Zone of skin (tissue), 1 donor: ENCODE measurements around the genes TRIM13 and UTP14C.

DNA sequence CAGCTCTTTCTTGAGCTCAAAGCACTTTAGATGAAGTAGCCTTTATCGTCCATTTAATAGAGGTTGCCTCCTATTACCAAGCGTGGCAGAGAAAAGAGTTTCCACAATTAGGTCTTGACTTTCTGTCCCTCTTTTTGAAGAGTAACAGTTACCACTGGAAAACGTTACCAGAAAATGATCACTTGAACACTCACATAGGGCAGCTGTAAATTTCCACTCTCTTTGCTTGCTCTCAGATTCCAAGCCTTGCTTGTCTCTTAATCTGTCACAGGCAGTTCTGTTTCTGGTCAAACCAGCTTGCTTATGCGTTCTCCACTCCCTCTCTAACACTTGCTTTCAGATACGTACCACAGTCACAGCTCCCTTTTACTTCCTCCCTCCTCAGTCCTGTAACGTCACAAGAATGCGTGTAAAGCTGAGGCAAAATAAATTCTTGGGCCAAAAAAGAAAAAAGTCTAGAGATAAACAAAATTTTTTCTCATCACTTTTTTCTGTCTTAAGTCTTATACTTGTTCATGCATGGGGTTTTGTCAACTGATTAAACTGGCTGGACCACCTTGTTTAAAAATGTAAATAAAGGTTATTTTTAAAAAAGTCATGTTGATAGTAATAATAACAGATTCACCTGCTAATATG lies 42.5 kb downstream of the CAB39L start:
- RRBS: no CpG with 5 or more reads among the region's 7 CpGs

DNA sequence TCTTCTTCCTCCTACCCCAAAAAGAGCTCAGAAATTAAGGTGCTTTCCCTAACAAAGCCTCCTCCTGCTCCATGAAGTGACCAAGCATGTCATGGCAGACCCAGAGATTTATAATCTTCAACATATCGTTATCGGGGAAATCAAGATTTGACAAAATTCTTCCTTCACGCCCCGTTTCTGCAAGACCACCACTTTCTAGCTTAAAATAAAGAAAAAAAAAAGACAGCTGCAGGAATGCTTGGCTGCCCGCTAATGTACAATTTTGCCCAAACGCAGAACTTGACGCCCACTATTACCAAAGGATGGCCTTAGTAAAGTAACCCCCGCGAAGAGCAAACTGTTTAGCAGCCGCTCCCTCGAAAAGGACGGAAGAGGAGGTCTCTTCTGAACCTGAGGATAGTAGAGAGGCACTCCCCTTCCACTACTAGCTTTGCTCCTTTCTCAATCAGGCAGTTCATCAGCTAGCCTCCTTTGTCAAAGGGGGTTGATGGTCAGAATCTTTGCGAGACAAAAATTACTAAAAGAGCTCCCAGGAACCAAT lies 665 bp downstream of the CAB39L start:
- RRBS: no CpG with 5 or more reads among the region's 13 CpGs

DNA sequence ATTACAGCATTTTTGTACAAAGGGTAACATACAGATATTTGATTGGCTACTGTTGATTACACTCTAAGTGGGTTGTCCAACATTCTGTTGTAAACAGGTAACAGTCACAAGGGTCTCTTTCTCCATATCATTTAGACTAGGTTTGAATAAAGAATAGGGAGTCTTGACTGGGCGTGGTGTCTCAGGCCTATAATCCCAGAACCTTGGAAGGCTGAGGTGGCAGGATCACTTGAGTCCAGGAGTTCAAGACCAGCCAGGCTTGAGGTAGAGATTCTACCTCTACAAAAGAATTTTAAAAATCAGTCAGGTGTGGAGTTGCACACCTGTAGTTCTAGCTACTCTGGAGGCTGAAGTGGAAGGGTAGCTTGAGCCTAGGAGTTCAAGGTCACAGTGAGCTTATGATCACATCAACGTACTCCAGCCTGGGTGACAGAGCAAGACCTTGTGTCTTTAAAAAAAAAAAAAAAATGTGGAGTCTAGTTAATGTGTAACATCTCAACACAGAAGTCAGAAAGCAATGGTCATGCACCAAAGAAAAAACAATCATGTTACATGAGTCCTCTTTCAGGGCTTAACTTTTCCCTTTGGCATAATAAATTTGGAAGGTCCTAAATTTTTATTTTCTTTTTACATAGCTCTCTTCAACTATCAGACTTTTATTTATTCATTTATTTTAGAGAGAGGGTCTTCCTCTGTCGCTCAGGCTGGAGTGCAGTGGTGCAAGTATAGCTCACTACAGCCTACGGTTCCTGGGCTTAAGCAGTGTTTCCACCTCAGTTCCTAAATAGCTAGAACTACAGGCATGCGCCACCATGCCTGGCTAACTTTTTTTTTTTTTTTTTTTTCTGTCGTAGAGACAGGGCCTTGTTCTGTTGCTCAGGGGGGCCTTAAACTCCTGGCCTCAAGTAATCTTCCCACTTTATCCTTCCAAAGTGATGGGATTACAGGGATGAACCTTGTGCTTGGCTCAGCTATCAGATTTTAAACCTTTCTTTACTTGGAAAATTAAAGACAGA lies 22.2 kb downstream of the SETDB2 start:
- RRBS: no CpG with 5 or more reads among the region's 6 CpGs

- RRBS: no CpG with 5 or more reads among the region's 11 CpGs
Observed at GRCh38 chr13:49642876-49643457, 14.7 kb downstream of the ARL11 start.

DNA sequence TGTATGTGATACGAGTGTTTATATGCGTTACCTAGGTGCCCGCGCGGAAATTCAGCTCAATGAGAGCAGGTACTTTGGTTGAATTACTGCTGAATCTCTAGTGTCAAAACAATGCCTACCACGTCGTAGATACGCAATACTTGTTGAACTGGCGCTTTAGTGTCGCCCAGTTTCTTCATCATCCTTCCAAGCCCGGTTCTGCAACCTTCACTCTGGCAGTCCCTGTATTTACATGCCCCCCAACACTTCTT lies 765 bp upstream of the KPNA3 start:
- RRBS: no CpG with 5 or more reads among the region's 11 CpGs

GRCh38 chr13:49938830-49939626 lies 2.9 kb upstream of the SPRYD7 start:
- RRBS: no CpG with 5 or more reads among the region's 9 CpGs

- RRBS: 1% methylated on average over 38 of the region's 56 CpGs
Observed at GRCh38 chr13:49996945-49997804, at the start of gene TRIM13. TRIM13 (plus strand) TSS chr13:49997042.

- RRBS: no CpG with 5 or more reads among the region's 8 CpGs
Observed at GRCh38 chr13:50011991-50012641, 3.1 kb upstream of the KCNRG start.

DNA sequence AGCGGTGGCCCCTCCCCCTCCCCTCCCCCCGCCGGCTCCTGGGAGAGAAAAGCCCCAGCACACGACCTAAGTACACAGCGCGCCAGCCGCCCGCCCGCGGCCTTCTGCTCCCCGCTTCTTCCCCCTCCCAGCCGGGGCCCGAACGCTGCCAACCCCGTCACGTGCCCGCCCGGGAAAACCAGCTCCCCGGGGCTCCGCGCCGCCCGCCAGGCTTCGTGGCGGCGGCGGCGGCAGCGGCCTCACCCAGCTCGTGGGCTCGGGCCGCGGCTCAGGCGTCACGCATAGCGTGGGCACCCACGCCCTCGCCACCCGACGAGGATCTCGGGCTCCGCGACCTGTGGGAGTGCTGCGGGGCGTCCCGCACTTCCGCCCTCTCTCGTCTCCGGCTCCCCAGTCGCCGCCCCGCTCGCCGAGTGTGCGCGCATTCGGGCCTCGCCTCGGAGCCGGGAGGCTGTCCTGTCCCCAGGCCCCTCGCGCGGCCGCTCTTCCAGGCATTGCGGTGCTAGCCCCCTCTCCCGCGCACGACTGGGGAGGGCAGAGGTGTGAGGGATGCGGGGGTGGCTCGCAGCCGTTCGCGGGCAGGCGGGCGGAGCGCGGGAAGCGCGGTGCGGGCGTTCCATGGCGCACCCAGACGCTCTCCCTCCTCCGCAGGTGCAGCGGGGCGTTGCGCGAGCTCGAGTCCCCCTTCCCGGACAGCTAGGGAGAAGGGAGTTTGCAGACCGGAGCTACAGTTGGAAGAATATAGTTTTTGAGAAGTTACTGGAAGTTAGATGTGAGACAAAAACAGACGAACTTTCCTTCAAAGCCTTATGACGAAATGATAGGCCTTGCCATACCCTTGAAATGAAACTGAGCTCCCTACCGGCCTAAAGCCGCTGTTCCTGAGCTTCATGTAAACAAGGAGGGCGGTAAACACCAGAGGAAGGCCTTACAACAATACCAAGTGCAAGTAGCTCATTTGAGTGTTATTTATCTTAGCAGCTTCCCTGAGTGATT lies 110.7 kb downstream of the KCNRG start:
- RRBS: 1% methylated on average over 23 of the region's 96 CpGs

DNA sequence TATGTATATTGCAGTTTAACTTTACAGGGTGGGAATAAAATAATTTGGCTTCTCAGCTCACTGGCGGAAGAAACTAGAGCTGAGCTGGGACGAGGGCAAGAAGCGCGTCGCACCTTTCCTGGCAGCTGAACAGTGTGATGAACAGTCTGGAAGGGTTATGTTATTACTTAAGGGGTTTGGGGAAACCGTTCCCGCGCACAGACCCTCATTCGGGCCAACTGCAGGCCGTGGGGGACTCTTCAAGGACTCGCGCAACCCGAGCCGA lies 111.3 kb downstream of the KCNRG start:
- RRBS: no CpG with 5 or more reads among the region's 14 CpGs

GRCh38 chr13:50129878-50130969 lies 115.0 kb downstream of the KCNRG start:
- RRBS: 3% methylated on average over 31 of the region's 78 CpGs

DNA sequence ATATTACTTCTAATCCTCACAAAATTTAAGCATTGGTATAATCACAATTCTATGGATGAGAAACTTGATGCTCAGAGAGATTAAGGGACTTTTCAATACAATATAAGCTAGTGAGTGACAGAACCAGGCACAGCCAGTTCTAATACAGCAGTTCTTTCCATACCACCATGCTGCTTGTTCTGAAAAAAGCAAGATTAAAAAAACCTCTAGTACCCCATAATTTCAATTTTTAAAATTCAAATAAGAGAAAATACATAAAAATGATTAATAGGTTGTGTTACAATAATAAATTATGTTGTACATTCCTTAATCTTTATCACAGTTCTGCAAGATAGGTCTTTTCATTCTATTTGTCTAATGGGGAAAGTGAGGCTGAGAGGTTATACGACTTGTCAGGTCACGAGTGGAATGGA lies 11.8 kb downstream of the INTS6 start:
- RRBS: no CpG with 5 or more reads among the region's 2 CpGs

DNA sequence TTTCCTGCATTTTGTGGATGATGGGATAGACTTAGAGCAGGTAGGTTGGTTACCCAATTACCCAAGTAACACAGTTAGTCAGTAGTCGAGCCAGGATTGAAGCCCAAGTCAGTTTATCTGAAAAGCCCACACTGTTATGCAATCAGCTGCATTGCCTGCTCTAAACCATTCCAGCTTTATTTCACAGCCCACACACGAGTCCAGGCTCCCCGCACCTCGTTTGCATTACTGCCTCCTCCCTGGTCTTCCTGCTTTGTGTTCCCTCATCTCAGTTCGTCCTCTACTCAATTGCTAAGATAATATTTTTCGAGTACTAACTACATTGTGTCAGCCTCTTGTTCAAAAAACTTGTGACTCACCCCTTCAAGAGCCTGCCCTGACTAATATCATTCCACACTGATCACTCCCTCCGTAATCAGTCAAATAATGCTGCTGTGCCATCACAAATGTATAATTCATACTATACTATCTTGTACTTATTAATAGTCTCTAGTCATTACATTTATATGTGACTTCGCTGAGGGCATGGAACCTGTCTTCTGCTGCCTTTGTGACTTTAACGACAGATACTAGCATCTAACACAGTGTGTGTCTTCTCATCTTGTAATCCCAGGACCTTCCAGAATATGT lies 26.3 kb upstream of the WDFY2 start:
- RRBS: no CpG with 5 or more reads among the region's 9 CpGs

DNA sequence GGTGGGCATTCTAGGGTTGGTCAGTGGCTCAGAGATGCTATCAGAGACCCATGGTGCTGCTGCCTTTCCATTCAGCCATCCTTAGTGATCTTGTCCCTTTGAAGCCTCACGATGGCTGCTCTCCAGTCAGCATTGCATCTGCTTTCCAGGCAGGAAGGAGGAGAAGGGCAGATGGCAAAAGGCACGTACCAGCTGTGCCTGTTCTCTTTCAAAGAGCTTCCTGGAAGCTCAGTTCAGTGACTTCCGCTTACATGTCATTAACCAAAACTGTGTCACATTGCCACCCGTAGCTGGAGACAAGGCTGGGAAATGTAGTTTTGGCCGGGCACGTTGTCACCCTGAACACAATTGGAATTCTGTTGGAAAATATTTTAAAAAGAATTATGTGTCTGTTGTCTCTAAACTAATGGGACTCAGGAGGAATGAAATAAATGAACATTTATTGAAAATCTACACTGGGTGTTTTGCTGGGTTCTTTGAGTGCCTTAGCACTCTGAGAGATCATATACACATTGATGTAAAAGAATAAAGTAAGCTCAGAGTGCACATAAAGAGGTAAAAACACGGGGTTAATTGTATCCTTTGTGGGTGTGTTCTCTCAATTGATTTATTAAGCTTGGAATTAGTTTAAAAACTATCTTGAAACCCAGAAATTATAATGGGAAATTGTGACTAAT lies 30.3 kb downstream of the WDFY2 start:
- RRBS: no CpG with 5 or more reads among the region's 7 CpGs

- RRBS: no CpG with 5 or more reads among the region's 4 CpGs
Observed at GRCh38 chr13:51821504-51822167, 17.7 kb upstream of the DHRS12 start.

DNA sequence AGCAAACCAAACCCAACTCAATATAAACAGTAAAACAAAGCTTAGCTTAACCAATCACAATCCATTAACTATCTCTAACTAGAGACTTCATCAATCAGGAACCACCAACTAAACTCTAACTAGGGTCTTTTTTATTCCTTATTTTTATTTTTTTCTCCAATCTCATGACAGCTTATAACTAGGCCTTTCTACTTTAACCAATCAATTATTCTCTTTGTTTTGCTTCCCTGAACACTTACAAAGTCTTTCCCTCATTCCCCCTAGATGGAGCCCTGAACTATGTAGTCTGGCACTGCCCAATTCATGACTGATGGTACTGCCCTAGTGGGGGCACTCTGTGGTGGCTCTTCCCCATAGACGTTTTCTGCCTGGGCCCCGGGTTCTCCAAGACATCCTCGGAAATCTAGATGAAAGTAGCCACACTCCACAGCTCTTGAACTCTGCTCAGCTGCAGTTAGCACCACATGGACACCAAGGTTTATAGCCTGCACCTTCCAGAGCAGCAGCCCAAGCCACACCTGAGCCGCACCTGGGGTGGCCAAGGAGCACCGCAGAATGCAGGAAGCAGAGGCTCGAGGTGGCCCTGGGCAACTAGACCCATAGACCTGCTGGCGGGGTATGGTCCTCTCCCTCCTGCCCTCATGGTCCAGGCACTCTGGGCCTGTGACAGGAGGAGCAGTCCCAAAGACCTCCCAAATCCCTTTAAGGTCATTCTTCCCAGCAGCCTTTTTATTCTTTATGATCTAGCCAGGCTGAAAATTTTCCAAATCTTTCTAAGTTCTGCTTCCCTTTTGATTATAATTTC lies 6.6 kb downstream of the ATP7B start:
- RRBS: no CpG with 5 or more reads among the region's 7 CpGs

GRCh38 chr13:52024408-52025011 lies at the start of gene UTP14C:
UTP14C (plus strand) TSS chr13:52024691.
- RRBS: no CpG with 5 or more reads among the region's 4 CpGs

- RRBS: no CpG with 5 or more reads among the region's 8 CpGs
Observed at GRCh38 chr13:53237786-53238324, 209.2 kb downstream of the OLFM4 start.

- RRBS: no CpG with 5 or more reads among the region's 1 CpG
Observed at GRCh38 chr13:54029044-54029598, 1000.5 kb downstream of the OLFM4 start.

DNA sequence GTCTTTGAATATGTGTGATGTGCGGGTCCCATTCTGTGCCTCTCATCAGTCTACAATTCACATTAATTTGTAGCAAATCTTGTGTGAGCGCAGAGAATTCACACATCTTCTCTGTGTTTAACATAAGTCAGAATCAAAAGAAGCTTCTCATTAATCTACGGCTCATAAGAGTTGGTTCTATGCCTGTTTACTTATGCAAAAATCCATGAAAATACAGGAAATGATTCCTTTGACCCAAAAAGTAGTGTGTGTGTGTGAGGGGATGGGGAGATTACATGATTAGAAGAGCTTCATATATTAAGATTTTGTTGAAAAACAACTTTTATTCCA lies 1094.4 kb downstream of the OLFM4 start:
- RRBS: no CpG with 5 or more reads among the region's 3 CpGs